ENCODE data around the genes FOXI1 and TLX3.

DNA sequence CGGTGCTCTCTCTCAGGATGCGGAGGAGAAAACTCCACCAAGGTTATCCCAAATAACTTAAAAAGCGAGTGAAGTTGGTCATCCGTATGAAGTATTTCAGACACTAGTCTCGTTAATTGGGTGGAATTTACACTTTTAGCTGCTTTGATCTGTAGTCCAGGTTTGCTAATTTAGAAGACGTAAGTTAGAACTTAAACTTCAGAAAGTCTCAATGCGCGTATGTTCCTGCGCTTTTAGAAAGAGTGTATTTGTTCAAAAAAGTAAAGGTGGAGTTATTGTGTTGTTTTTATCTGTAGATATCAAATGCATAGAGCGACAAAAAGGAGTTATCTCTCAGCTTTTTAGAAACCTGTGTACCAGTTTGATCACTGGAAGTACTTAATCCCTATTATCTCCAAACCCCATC, 654.0 kb upstream of the TENM2 start:
- RRBS = no CpG with 5 or more reads among the region's 10 CpGs

- RRBS = no CpG with 5 or more reads among the region's 16 CpGs
Measured at GRCh38 chr5:167934490-167934929, 356.9 kb upstream of the WWC1 start.

DNA sequence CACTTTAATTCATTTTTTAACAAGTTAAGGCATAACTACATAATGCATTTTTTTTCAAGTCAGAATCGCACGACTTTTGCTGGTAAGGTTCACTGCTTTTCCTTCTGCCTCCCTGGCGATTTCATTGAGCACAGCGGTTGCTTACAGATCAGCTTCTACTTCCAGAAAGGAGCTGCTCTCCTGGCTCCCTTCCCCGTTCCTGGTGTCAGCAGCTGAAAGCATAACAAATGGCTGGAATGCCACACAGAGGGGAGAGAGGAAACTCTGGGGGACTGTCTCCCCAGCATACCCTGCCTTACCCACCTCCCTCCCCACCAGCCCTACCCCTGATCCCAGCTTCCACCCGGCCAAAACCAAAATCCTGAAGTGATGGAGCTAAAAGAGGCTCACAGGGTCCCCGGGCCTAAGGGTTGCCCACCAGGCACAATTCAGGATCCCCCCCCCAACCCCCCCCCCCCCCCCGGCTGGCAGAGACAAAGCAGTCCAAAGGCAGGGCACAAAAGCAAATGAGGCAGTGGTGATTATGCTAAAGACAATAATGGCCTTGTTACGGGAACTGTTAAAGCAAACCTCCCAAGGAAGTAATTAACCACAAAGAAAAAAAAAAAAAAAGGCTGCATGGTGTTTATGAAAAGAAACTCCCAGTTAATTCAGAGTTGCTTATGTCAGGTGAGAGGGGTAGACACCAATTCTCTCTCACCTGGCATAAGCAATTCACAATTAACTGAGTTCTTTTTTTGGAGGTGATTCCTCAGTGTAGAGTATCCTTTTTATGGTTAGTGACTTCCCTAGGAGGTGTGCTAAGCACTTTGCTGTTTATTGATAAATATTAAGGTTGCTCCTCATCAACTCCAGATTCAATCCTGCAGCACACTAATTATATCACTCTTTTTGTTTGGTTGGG, 126.0 kb upstream of the WWC1 start:
- RRBS = 30% methylated on average over 1 of the region's 9 CpGs

GRCh38 chr5:168329269-168329780, 37.9 kb downstream of the WWC1 start:
- RRBS = no CpG with 5 or more reads among the region's 4 CpGs

- RRBS = no CpG with 5 or more reads among the region's 8 CpGs
Measured at GRCh38 chr5:168397484-168398045, 88.7 kb upstream of the RARS1 start.

DNA sequence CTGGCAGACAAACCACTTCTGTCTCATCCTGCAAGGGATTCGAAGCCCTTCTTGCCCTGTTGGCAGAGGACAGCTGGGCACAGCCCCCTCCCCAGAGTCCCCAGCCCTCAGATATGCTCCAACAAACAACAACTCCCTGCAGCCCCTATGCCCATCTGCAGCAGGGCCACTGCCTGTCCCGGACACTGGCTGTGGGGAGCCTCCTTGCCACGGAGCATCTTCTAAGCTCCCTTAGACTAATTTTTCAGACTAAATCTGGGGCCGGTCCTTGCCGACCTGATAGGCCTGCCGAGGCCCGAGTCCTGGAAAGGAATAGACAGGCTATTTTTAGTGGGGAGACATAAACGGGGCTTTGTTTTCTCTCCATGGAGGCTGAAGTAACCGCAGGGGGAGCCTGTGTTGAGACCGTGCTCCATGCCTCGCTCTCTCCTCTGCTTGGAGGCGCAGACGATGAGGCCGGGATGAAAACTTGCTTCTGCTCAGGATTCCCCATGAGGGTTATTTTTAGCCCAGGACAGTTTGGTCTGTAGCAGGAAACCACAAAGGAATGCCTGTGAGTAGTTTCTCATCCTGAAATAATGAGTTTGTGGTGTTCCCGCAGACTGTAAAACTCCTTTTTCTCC, 82.1 kb upstream of the RARS1 start:
- RRBS = 9% methylated on average over 3 of the region's 15 CpGs

DNA sequence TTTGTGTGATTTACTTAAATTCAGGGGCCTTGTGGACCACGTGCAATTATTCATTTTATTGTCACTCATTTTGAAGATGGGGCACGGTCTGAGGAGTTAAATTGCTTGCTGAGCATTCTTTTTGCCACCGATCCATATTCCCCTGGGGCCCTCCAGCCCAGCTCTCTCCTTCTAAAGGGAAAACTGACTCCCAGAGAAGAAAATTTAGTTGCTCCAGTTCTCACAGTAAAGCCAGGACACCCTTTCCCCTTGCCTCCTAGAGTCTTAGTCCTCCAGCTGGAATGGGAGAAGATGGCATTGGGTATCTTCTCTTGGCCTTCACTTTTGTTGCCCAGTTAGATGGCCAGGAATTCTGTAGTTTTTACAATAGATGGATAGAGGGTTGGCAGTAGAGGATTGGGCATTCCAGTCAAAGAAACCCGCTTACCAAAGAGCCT, 1.1 kb upstream of the PANK3 start:
- RRBS = no CpG with 5 or more reads among the region's 4 CpGs

GRCh38 chr5:168662134-168662897, 83.1 kb upstream of the PANK3 start:
- RRBS = no CpG with 5 or more reads among the region's 7 CpGs

DNA sequence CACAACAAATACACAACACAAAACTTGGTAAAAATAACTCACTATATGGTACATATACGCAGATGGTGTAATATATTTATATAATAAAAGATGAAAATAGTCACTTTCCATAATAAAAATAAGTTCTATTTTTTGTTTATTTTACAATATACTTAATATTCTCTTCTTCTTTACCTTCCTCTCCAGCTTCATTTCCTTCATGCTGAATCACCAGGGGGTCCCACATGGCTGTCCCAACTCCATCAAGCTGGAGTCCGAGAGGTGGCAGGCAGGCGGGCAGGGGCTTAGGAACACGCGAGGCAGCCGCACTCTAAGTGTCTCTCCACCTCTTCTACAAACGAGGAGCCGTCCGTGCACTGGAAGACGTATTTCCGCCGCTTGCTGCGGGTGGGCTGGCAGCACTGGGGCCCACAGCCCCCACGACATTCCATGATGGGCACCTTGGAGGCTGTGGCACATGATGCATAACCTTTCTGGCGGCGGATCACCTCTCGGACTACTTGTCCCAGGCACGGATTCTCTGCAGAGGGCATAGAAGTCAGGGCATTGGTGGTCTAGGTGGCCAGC, 87.1 kb upstream of the PANK3 start:
- RRBS = no CpG with 5 or more reads among the region's 18 CpGs

DNA sequence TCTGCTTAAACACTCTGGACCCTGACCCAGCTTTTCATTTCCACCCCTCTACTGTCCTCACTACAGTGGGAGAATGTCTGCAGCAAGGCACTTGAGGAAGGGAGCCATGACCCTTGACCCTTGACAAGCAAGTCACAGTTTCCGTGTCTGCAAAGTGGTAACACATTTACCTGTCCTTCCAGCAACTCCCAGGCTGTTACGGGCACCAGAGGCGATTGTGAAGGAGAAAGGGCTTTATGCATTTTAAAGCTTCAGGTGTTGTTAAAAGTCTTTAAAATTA, 88.3 kb upstream of the PANK3 start:
- RRBS = no CpG with 5 or more reads among the region's 3 CpGs

DNA sequence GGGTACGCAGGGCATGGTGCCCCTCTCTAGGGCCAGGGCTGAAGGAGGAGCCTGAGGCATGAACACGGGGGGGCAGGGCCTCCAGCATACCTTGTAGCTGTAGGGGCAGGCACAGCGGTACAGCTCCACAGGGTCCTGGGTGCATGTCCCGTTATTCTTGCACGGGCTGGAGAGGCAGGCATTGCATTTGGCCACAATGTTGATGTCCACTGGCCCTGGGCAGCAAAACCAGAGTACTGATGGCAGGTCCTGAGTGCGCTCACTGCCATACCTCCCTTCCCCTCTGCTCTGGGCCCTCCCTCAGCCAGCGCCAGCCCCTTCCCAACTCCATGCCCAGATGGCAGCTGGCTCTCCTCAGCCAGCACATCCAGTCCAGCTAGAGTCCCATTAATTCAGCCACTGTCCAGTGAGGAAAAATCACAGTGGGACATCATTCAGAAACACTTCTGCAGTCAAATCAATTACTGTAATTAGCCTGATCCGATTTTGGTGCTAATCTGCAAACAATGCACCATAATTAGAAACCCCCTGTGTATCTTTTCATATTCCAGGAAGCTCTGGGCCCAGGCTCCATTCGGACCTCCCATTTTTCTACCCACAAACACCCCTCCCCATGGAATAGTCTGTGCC, 128.8 kb upstream of the PANK3 start:
- RRBS = no CpG with 5 or more reads among the region's 9 CpGs

DNA sequence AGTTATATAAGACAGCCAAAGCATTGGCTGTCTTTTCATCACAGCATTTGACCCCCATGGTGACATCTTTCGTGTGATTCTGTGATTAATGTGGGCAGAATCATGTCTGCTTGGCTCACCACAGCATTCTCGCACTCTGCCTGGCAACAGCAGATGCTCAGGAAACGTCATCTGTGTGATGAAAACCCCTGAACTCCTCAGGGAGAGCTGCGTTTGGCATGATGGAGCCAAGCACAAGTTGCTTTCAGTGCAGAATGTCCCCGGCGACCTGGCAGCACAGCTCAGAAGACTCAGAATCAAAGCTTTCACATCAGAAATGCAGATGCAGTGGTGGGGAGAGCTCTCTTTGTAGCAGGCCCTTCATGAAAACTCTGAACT, 155.5 kb upstream of the PANK3 start:
- RRBS = no CpG with 5 or more reads among the region's 6 CpGs

DNA sequence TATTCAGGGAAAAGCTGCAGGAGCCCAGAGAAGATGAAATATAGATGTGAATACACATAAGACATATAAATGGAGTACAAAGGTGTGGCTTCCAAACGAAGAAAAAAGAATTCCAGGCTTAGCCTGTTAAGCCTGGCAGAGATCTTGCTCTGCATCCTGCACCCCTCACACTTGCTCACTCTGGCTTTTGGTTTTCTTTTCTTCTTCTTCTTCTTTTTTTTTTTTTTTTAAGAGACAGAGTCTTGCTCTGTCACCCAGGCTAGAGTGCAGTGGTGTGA, 218.8 kb upstream of the PANK3 start:
- RRBS = no CpG with 5 or more reads among the region's 1 CpG

DNA sequence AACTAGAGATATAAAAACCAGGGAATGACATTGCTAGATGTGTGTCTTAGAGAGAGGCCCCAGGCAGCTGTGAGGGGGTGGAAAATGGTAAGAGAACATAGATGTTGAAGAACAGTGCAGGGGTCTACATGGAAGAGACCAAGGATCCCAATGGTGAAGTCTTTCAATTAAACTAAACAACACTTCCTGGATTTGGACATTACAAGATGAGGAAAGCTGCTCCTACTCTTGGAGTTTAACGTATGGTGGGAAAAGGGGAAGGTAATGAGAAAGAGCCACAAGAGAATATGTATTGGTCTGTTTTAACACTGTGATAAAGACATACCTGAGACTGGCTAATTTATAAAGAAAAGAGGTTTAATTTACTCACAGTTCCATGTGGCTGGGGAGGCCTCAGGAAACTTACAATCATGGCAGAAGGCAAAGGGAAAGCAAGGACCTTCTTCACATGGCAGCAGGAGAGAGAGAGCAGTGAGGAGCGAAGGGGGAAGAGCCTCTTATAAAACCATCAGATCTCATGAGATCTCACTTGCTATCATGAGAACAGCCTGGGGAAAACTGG, 124.7 kb downstream of the INSYN2B start:
- RRBS = no CpG with 5 or more reads among the region's 2 CpGs

GRCh38 chr5:170044328-170044582, 61.4 kb upstream of the FOXI1 start:
- RRBS = no CpG with 5 or more reads among the region's 3 CpGs

DNA sequence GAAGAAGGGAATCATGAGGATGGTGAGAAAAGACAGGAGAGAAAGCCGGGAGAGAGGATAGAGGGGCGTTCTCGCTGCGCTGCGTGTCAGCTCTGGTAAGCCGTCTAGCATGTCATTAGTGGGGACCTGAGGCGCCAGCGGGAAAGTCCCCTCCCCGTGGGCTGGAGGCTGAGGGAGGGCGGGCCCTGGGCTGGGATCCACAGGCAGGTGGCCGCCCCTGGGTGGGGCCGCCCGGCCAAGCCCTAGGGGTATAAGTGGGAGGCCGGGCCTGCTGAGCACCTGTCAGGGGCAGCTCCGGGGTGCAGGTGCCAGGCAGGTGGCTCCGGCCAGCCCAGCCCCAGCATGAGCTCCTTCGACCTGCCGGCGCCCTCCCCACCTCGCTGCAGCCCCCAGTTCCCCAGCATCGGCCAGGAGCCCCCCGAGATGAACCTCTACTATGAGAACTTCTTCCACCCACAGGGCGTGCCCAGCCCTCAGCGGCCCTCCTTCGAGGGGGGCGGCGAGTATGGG, at the start of gene FOXI1:
FOXI1 (plus strand) TSS at position 282 of the 510 bp plus-strand sequence.
- RRBS = 88% methylated on average over 2 of the region's 27 CpGs

DNA sequence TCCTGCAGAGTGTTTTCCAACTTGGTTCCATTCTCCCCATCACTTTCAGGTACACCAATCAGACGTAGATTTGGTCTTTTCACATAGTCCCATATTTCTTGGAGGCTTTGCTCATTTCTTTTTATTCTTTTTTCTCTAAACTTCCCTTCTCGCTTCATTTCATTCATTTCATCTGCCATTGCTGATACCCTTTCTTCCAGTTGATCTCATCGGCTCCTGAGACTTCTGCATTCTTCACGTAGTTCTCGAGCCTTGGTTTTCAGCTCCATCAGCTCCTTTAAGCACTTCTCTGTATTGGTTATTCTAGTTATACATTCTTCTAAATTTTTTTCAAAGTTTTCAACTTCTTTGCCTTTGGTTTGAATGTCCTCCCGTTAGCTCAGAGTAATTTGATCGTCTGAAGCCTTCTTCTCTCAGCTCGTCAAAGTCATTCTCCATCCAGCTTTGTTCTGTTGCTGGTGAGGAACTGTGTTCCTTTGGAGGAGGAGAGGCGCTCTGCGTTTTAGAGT, 11.6 kb downstream of the C5orf58 start:
- RRBS = no CpG with 5 or more reads among the region's 10 CpGs

- RRBS = no CpG with 5 or more reads among the region's 13 CpGs
Measured at GRCh38 chr5:170273565-170274335, 23.8 kb downstream of the LCP2 start.

GRCh38 chr5:170750105-170750531, 33.4 kb upstream of the GABRP start:
- RRBS = no CpG with 5 or more reads among the region's 6 CpGs

- RRBS = 6% methylated on average over 21 of the region's 88 CpGs
Measured at GRCh38 chr5:171308730-171309717, at the start of gene TLX3. TSS of gene TLX3 (plus strand) at chr5:171309248.

Data from epidermal melanocyte (primary cell).